HTERT-HM (cell line): ENCODE data around the gene GJD4.

DNA sequence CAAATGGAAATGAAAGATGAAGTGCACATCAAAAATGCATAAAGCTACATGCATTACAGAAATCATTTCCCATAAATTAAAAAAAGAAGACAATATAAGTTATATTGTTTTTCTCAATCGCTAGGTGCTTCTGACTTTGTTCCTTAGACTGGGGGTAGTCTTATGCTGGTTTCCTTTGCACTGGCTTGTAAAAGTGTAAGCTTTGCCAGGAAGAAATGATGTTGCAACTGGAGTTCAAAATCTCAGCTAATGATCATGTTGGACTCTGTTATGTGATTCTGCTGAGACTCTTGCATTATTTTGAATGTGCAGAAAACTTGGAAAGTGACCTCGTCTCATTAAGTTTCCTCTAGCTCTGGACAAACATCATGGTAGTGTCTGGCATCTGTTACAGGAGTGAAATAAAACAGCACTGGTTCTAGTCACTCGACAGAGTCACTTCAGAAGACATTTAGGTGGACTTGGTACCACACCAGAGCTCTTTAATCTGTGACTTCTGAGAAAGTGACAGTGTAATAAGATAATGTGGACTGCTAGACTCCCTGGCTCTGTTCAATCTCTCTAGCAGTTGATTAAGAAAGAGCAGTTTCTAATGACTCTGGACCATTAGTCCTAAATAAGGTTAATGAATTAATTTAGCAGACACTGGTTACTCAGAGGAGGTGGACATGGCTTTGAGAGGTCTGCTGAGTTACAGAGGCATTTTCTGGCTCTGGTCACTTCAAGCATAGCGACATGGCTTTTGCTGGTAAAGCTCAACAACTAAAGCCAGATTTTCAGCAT lies 2.2 kb downstream of the NRP1 start:
- RRBS = no CpG with 5 or more reads among the region's 4 CpGs

DNA sequence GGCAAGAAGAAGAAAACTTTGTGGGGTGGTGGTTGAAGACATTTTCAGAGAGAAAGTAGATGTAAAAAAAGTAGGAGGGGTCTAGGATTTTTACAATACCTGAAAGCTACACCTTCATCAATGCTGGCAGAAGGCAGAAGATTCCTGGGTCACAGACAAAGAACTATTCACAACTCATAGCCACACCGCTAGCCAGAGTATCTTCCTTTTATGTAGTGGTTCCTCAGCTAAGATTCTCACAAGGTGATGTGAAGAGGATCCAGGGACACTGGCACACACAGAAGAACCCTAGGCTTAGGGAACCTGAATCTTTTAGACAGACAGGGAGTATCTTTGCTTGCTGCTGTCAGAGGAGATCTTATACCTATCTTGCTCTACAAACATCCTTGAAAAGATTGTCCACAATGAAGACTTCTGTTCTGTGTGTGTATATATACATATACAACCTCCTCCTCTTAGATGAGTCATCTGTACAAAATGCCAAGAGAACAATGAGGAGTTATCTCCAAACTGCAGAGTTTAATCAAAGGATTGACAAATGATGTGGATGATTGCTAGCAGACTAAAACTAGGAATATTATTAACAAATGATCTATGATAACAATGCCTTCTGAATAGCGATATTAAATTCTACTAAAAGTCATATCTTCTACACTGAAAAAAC lies 409.4 kb downstream of the PARD3 start:
- RRBS = no CpG with 5 or more reads among the region's 2 CpGs

- RRBS = no CpG with 5 or more reads among the region's 7 CpGs
Measured at GRCh38 chr10:34538050-34538442, 277.1 kb downstream of the PARD3 start.

DNA sequence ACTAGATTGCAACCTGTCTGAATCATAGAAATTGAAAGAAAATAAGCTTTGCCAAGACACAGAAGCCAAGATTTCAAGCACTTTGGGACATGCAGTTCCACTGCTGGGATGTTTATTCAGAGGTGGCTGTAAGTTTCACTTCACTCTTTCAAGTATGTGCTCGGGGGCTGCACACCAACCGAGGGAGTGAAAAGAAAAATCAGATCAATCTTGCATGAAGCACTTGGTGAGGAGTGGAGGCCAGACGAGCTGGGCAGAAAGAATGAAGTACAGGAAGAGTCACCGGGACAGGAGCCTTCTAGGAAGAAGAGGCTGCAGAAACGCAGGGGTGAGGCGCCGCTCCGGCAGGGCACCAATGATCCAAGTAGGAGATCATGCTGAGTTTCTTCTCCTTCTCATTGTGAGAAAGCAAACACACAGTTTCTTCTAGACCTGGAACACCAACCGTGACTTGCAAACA lies 276.6 kb downstream of the PARD3 start:
- RRBS = 87% methylated on average over 5 of the region's 9 CpGs

GRCh38 chr10:34675356-34676353 lies 139.4 kb downstream of the PARD3 start:
- RRBS = no CpG with 5 or more reads among the region's 14 CpGs

GRCh38 chr10:34809229-34809800 lies 5.8 kb downstream of the PARD3 start:
- RRBS = no CpG with 5 or more reads among the region's 11 CpGs

DNA sequence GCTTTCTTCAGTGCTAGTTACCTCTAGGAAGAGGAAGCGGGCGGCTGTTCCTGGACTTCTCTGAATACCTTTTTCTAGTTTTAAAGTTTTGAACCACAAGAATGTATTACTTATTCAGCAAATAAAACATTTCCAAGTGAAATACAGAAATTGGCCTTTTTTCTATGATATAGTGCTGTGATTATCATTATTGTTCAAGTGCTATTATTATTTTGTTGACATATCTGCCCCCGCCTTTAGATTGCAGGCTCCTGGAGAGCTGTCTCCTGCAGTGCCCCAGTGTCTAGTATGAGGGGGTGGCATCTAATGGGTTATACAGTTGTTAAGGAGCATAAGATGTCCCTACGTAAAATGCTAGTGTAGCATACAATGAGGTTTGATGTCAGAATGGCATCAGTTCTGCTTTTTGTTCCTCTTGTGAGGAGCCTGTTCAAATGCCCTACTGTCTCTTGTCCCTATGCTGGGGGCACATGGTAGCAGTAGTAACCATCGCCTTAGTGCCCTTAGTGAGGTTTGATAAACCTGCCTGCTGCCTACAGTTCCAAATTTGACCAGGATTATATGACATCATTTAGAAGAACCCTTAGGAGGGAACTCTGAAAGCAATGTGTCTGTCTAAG lies 9.5 kb downstream of the CREM start:
- RRBS = no CpG with 5 or more reads among the region's 5 CpGs

DNA sequence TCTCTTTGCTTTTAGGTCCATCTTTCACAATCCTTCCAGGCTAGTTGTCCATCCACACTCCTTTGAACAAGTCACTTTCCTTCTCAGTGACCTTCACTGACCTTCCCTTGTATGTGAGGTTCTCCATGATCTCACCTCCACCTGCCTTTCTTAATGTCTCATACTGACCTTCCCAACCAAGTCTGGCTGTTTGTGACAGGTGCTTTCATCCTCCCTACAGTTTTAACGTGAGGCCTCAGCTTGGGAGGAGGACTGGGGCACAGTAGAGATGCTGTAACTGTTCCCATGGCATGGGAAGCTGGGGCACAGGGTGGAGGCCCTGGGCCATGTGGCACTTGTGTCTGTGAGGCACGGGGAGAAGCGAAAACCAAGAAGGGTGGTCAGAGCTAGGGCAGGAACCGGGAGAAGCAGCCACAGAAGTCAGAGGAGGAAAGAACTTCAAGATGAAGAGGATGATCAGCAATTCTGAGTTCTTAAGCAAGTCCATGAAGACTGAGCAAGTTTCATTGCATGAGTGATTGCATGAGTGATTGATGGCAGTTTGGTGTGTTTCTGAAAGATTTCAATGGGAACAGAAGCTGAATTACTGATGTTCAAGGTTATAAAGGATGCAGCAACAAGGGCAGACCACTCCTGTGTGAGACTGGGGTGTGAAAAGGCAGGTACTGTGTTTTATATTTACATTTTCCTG lies 35.2 kb downstream of the CCNY start:
- RRBS = no CpG with 5 or more reads among the region's 4 CpGs

GRCh38 chr10:35386811-35387167 lies 50.5 kb downstream of the CCNY start:
- RRBS = no CpG with 5 or more reads among the region's 2 CpGs

GRCh38 chr10:35404415-35405355 lies 68.4 kb downstream of the CCNY start:
- RRBS = no CpG with 5 or more reads among the region's 7 CpGs

DNA sequence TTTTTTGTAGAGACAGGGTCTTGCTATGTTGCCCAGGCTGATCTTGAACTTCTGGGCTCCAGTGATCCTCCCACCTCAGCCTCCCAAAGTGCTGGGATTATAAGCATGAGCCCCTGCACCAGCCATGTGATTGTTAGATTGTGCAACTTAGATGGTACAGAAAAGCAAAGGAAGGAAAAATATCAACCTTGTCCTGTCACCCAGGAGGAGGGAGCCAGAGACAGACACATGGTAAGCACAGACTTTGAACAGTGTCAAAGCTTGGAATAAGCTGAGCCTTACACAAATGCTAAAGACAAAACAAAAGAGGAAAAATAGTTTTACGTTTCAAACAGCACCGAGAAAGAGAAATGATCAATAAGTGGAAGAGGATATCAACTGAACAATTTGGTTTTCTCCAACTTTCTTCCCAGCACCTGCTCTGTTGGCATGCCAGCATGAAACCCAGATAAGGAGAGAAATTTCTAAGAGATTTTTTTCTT lies 73.7 kb downstream of the CCNY start:
- RRBS = no CpG with 5 or more reads among the region's 2 CpGs

DNA sequence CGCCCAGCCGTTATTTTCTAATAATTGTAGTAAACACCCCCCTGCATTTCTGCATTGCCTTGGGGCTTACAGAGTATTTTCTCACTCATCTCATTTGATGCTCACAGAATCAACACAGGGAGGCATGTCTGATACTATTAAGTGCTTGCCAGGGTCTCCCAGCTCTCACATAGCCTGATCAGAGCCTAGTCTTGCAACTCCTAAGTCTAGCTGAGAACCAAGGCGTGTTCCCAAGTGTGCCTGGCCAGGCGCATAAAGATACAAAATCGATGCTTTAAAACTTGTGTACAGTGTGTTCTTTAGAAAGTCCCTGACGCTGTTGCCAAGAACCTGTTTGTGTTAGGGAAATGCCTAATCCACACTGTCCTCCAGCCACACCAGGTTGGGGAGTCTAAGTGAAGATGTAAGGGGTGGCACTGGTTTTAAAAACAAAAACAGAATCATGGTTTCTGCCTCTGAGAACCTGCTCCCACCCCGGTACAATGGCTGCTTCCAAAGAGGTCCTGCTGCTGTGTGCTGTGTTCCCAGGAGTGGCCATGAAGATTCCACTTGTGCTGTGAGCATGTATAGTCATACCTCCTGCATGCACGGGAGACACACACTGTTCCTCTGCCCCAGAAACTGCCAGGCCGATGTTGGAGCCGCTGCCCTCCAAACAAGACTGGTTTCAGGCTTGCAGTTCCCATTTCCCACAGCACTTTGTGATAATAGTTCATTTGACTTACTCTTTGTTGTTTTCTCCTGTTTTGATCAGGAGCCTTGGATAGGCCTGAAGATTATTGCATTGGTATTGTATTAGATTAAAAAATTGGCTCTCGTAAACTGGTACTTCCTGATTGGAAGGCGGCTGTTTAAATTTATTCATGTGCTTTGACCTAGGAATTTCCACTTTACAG lies 88.5 kb downstream of the CCNY start:
- RRBS = no CpG with 5 or more reads among the region's 12 CpGs

- RRBS = no CpG with 5 or more reads among the region's 2 CpGs
Measured at GRCh38 chr10:35450097-35450518, 113.8 kb downstream of the CCNY start.

DNA sequence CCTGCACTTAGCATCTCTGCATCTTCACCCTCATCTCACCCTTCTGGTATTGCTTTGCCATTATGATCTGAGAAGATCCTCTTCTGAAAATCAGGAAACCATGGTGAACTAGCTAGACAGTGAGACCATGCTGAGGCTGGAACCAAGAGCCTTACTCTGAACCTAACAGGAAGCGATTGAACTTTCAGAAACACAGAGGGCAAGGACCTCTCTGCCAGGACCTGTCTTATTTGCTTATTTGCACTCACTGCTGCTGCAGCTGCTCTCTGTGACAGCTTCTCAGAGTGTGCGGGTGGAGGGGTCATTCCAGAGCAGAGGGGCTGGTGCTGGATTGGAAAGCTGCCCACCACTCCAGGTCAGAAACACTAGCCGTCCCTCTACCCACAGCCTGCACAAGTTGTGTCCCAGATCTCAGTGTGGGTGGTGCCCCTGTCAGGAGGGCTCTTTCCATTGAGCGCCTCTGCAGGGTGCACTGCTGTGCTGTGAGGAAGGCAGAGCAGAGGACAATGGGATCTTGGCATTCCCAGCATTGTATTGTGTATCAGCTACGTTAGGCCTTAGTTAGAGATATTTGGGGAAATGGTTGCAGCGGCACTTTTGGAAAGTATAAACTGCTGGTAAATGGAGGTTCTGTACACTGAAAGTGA lies 126.2 kb downstream of the CCNY start:
- RRBS = no CpG with 5 or more reads among the region's 6 CpGs

DNA sequence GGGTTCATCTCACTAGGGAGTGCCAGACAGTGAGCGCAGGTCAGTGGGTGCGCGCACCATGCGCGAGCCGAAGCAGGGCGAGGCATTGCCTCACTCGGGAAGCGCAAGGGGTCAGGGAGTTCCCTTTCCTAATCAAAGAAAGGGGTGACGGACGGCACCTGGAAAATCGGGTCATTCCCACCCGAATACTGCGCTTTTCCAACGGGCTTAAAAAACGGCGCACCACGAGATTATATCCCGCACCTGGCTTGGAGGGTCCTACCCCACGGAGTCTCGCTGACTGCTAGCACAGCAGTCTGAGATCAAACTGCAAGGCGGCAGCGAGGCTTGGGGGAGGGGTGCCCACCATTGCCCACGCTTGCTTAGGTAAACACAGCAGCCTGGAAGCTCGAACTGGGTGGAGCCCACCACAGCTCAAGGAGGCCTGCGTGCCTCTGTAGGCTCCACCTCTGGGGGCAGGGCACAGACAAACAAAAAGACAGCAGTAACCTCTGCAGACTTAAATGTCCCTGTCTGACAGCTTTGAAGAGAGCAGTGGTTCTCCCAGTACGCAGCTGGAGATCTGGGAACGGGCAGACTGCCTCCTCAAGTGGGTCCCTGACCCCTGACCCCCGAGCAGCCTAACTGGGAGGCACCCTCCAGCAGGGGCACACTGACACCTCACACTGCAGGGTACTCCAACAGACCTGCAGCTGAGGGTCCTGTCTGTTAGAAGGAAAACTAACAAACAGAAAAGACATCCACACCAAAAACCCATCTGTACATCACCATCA lies 131.1 kb upstream of the GJD4 start:
- RRBS = no CpG with 5 or more reads among the region's 29 CpGs

DNA sequence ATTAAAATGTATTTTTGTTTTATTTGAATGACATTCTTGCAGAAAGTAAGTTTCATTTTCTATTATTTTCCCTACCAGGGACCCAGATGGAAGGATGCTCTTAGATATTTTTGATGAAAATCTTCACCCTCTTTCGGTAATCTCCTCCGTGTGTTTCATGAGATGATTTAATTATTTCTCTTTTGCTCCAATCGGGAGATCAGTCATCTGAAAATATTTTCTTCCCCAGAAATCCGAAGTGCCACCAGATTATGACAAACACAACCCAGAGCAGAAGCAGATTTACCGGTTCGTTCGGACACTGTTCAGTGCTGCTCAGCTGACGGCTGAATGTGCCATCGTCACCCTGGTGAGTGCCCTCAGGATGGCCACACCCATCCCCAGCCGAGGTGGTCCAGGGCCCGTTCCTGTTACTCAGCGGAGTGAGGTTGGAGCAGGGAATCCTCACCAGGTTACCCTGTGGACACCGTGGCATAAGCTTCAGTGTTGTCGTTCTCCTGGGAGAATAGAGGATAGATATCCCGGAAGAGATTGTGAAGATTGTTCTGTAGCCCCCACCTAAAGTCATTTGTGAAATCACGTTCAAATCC lies 75.2 kb upstream of the GJD4 start:
- RRBS = no CpG with 5 or more reads among the region's 16 CpGs

DNA sequence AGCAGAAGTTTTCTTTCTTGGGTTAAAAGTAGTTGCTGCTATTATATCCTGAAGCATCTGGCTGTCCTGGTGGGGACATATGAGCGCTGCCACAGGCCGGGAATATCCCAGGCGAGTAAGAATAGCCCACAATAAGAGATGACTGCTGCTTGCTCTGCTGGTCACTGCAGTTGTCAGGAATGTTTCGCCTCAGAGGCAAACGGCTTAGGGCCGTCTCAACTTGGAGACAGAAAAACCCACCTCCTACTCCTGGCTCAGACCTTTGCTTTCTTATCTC lies at the start of gene GJD4:
Gene GJD4 (plus strand): TSS at position 160 of the 277 bp plus-strand sequence.
- RRBS = no CpG with 5 or more reads among the region's 6 CpGs

DNA sequence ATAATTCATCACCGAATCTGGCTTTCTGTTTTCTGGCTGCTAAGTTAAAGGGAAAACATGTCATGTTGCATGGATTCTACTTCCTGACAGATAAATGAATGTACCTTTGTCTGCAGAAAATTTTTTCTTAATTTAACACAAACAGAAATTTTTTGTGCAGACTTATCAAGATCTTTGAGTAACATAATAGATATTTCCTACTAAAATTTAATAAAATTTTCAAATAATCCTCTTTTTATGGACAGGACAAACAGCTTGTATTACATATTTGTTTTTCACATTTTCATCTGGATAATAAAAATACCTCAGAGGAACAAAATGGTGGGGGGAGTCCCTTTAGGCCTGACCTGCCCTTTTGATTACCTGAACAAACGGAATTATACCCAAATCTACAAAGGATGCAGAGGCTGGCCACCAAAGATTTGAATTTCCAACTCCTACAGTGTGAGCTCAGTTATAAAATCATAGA lies 636.9 kb upstream of the FZD8 start:
- RRBS = no CpG with 5 or more reads among the region's 2 CpGs

DNA sequence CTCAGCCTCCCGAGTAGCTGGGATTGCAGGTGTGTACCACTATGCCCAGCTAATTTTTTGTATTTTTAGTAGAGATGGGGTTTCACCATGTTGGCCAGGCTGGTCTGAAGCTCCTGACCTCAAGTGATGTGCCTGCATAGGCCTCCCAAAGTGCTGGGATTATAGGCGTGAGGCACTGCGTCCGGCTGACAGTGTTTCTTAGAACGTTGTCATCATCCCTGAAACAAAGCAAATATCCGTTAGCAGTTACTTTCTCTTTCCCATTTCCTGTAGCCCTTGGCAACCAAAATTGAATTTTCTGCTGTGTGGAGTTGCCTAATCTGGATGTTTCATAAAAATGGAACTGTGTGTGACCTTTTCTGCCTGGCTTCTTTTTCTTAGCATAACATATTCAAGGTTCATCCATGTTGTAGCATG lies 22.4 kb downstream of the ZNF33A start:
- RRBS = no CpG with 5 or more reads among the region's 6 CpGs

DNA sequence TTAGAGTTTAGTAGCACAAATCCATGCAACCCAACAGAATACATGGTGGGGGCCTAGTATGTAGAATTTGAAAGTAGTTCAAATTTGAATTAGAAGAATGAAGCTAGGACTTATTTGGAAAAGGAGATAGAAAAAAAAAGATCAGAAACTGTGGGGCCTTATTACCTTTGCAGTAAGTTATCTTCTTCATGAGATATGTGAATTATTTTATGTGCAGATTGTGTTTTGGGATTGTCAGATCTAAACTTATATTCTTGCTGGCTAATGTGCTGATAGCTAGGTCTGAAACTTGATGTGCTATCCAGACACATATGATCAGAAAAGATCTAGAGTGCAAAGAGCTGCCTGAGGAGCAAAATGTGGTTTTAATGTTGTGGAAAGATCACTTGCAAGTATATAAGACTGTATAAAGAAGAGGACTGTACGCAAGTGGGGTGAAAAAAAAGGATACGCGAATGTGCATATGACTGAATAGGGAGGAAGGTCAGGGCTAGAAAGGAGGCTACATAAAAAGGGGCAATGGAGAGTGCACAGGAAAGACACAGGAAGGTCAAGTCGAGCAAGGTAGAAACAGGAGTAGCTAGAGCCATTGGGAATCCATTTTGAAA lies 254.6 kb downstream of the ZNF37A start:
- RRBS = no CpG with 5 or more reads among the region's 4 CpGs